Measurements from ENCODE around the genes COL27A1, WHRN and TNC.

- PRO-cap, 6 experiments, result no peak in any of the 6 experiments
- RAMPAGE, long total RNA, 2 experiments, result no peak in any of the 2 experiments
- RRBS, result no CpG with 5 or more reads among the region's 12 CpGs
Measured at GRCh38 chr9:113595435-113596054, 132.0 kb downstream of the RGS3 start.

GRCh38 chr9:113621248-113621978, 157.9 kb downstream of the RGS3 start:
- PRO-cap, 6 experiments, result peak in 3 of 6 experiments; most common minus-strand start chr9:113621569 (in 2)
- RAMPAGE, long total RNA, 2 experiments, result no peak in any of the 2 experiments
- RRBS, result no CpG with 5 or more reads among the region's 16 CpGs

GRCh38 chr9:113718369-113718568, 157.8 kb upstream of the ZNF618 start:
- PRO-cap, 6 experiments, result peak in 2 of 6 experiments; most common minus-strand start chr9:113718426 (in 2)
- RAMPAGE, long total RNA, 2 experiments, result no peak in any of the 2 experiments
- RRBS, result no CpG with 5 or more reads among the region's 2 CpGs

- PRO-cap, 6 experiments, result peak in 3 of 6 experiments; most common plus-strand start chr9:114004651 (in 2); most common minus-strand start chr9:114004539 (in 3)
- RAMPAGE, long total RNA, 2 experiments, result no peak in any of the 2 experiments
- RRBS, result no CpG with 5 or more reads among the region's 17 CpGs
Measured at GRCh38 chr9:114004105-114004740, 73.9 kb downstream of the AMBP start.

DNA sequence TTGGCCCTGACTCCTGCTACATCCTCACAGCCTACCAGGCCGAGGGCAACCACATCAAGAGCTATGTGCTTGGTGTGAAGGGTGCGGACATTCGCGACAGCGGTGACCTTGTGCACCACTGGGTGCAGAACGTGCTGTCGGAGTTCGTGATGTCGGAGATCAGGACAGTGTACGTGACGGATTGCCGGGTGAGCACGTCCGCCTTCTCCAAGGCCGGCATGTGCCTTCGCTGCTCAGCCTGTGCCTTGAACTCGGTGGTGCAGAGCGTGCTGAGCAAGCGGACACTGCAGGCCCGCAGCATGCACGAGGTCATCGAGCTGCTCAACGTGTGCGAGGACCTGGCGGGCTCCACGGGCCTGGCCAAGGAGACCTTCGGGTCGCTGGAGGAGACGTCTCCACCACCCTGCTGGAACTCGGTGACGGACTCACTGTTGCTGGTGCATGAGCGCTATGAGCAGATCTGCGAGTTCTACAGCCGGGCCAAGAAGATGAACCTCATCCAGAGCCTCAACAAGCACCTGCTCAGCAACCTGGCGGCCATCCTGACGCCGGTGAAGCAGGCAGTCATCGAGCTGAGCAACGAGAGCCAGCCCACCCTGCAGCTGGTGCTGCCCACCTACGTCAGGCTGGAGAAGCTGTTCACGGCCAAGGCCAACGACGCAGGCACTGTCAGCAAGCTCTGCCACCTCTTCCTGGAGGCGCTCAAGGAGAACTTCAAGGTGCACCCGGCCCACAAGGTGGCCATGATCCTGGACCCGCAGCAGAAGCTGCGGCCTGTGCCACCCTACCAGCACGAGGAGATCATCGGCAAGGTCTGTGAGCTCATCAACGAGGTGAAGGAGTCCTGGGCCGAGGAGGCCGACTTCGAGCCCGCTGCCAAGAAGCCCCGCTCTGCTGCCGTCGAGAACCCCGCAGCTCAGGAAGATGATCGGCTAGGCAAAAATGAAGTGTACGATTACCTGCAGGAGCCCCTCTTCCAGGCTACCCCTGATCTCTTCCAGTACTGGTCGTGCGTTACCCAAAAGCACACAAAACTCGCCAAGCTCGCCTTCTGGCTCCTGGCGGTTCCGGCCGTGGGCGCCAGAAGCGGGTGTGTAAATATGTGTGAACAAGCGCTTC, 28.8 kb downstream of the AMBP start:
- PRO-cap, 6 experiments, result no peak in any of the 6 experiments
- RAMPAGE, long total RNA, 2 experiments, result no peak in any of the 2 experiments
- RRBS, result 96% methylated on average over 4 of the region's 70 CpGs

GRCh38 chr9:114092540-114092858, 6.6 kb downstream of the KIF12 start:
- PRO-cap, 6 experiments, result no peak in any of the 6 experiments
- RAMPAGE, long total RNA, 2 experiments, result no peak in any of the 2 experiments
- RRBS, result no CpG with 5 or more reads among the region's 3 CpGs

GRCh38 chr9:114155277-114155854, at the start of gene COL27A1:
Gene COL27A1 (plus strand): TSS chr9:114155537.
- PRO-cap, 6 experiments, result peak in 4 of 6 experiments; most common plus-strand start chr9:114155447 (in 3)
- RAMPAGE, long total RNA, 2 experiments, result no peak in any of the 2 experiments
- RRBS, result 3% methylated on average over 19 of the region's 46 CpGs

GRCh38 chr9:114156321-114157414, 1.3 kb downstream of the COL27A1 start:
- PRO-cap, 6 experiments, result peak in 2 of 6 experiments; most common plus-strand start chr9:114156979 (in 1); most common minus-strand start chr9:114156810 (in 2)
- RAMPAGE, long total RNA, 2 experiments, result no peak in any of the 2 experiments
- RRBS, result 3% methylated on average over 8 of the region's 48 CpGs

DNA sequence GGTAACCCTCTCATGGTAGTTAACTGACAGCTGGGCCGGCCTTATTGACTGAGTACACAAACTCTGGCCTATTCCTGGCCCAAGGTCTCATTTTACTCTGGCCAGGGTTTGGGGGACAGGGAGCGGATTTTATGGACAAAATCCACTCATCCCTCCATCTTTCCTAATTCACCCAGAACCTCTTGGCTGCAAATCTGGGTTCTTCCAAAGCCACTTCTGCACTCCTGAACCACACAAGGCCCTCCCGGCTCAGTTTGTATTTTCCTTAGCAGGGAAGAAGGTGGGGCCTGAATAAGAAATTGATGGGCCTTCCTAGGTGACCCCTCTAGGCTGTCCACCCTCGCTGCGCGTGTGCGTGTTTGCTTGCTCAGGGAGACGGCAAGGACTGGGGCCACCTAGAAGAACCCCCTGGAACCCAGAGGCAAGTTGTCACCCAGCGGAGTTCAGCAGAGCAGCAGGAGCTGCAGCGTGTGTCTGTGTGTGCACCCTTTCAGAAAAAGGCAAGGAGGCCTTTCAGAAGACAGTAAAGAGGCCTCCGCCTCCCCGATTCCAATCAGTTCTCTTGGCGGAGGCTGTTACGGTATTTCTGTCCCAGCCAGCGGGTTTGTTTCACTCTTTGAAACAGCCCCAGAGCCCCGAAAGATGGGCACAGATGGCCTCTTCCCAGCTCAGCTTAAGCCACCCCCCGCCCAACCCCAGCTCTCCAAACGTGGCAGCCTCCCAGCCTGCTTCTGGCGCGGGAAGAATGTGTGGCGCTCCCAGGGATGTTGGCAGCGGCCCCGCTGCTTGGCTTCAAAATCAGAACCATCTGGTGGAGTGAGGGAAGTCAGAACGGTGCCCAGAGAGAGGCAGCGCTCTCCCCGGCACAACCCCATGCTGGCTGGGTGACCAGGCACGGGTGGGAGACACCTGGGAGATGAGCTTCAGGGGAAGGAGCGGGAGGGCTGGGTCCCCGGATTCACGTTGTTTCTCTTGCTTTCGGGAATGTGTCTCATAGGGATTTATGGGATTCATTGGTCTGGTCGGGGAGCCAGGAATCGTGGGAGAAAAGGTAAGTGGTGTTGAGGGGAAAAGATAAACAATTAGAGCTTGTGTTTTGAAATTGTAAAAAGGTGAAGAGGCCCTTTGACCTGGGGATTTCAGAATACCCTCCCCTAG, 72.9 kb upstream of the ORM1 start:
- PRO-cap, 6 experiments, result peak in 3 of 6 experiments; most common plus-strand start position 824 of the sequence (in 3); most common minus-strand start position 697 of the sequence (in 1)
- RAMPAGE, long total RNA, 2 experiments, result no peak in any of the 2 experiments
- RRBS, result 28% methylated on average over 4 of the region's 33 CpGs

DNA sequence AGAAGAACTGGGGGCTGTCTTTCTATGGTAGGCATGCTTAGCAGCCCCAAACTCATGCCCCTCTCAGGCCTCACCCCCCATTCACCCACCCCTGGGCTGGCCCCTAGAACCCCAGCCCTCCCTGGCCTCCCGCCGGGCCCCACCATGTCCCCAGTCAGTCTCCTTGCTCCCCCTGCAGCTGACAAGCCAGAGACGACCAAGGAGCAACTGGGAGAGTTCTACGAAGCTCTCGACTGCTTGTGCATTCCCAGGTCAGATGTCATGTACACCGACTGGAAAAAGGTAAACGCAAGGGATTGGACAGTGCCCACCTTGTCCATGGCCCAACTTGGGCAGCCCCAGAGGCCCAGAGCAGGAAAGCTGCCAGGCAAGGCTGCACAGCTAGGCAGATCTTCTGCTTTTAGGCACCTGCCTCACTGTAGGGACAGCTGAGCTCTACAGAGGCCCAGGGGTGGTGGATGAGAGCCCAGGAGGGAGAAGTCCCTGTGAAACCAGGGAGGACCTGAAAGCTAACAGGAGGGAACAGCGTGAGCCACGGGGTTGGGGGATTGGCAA, 2.1 kb downstream of the ORM2 start:
- PRO-cap, 6 experiments, result no peak in any of the 6 experiments
- RAMPAGE, long total RNA, 2 experiments, result no peak in any of the 2 experiments
- RRBS, result no CpG with 5 or more reads among the region's 9 CpGs

- PRO-cap, 6 experiments, result no peak in any of the 6 experiments
- RAMPAGE, long total RNA, 2 experiments, result no peak in any of the 2 experiments
- RRBS, result no CpG with 5 or more reads among the region's 13 CpGs
Measured at GRCh38 chr9:114344269-114344653, 14.6 kb downstream of the ORM2 start.

DNA sequence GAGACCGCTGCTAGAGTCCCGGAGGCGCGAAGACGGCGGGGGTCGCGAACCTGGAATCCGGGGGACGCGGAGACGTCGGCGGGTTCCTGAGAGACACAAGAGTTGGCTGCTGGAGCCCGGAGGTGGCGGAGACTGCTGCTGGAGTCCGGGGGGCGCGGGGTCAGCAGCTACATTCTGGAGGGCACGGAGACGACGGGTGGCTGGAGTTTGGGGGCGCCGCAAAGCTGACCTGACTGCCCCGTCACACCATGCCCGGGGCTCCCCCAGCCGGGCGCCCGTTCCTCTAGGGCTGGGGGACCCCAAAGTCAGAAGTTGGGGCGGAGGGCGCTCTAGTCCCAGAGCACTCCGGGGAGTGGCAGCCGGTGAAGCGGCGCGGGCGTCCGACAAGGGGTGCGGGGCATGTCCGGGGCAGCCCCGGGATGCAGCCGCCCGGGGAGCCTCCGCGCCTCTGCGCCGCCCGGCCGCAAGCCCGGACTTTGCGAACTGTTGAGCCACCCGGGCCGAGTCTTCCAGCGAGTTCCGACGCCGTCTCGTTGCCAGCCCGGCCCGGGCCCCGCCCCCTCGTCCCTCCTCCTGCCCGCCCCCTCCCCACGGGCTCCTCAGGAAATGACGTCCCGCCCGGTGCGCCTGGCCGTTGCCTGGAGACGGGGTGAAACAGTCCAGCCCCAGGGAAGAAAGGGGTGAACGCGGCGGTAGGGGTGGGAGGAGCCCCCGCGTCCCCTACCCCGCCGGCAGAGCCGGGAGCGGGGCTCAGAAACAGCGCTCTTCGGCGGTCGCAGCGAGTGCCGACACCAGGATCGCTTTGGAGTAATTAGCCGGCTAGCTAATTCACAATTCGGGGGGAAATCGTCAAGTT, at the start of gene WHRN:
TSS of gene WHRN (minus strand) at position 508 of the 856 bp plus-strand sequence.
- PRO-cap, 6 experiments, result peak in 6 of 6 experiments; most common plus-strand start position 657 of the sequence (in 4); most common minus-strand start position 485 of the sequence (in 6)
- RAMPAGE, long total RNA, 2 experiments, result no peak in any of the 2 experiments
- RRBS, result 2% methylated on average over 65 of the region's 89 CpGs

DNA sequence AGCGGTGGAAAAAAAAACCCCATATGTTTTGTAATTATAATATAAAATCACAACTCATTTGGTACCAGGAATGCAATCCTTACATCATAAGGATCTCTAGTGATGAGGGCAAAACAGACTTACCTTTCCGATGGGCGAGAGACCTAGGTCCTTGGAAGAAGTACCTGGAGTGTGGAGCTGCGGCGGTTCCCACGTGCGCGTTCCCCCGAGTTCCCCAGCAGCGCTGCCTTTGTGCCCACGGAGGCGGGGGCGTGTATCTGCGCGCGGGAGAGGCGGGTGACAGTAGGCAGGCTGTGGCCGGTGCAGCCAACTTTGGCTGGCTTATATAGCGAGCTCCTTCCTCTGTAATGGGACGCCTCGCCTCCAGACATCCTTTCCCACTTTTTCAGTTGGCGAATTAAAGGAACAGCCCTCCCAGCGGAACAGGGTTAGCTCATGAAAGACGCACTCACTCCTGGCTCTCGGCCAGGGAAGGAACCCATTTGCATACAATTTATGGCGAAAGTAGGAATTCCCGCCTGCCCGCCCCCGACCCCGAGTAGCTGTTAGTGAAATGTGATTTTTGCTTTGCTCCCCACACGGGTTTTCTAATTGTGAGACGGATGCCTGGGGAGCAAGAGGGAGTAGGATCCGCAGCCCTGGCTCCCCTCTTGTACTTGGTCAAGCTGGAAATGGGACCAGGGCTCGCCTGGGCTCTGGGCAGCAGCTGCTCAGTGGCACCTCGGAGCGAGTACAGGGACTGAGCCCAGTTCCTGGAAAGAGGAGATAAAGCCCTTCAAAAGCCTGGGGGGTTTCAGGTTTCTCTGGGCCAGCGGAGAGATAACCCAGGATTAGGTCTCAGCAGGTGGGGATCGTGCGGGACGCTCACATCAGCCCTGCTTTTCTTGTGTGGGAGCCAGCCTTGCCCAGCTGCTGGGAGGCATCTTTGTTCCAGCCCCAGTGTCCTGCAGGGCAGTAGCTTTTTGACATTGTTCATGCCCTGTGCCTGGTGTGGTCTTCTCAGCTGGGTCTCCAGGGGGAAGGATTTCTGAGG, at the start of gene TNC:
TSS of gene TNC (minus strand) at position 299 of the 1,033 bp plus-strand sequence.
- PRO-cap, 6 experiments, result peak in 3 of 6 experiments; most common minus-strand start position 295 of the sequence (in 2)
- RAMPAGE, long total RNA, 2 experiments, result start-site peak on the minus strand in 1 of 2 experiments, centred at positions 217 to 297 of the sequence, 7 to 35 reads per replicate
- RRBS, result no CpG with 5 or more reads among the region's 40 CpGs

DNA sequence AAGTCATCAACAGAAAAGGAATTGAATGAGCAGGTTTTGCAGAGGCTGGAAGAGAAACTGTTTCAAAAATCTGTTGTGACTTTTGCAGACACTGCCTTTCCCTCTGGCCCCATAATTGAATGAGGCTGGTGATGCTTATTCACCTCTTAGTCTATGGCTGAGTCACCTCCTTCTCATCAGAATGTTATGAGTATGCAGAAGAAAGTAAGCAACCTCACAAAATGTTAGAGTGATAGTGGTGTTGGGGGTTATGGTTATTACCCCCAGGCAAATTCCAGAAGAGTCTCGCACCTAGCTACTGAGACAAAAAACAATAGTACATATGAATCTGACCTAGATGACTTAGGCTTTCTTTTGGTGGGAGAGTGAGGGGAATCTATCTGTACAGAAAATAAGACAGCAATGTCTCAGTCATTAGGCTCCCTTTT, 497.9 kb upstream of the TNC start:
- PRO-cap, 6 experiments, result no peak in any of the 6 experiments
- RAMPAGE, long total RNA, 2 experiments, result no peak in any of the 2 experiments
- RRBS, result no CpG with 5 or more reads among the region's 1 CpG

DNA sequence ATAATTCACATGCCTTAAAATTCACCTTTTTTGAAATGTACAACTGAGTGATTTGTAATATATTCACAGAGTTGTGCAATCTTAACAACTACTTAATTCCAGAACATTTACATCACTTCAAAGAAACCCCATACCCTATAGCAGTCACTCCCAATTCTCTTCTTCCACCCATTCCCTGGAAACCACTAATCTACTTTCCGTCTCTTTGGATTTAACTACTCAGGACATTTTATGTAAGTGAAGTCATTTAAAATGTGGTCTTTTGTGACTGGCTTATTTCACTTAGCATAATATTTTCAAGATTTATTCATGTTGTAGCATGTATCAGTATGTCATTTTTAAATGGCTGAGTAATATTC, 214.2 kb upstream of the PAPPA start:
- PRO-cap, 6 experiments, result no peak in any of the 6 experiments
- RAMPAGE, long total RNA, 2 experiments, result no peak in any of the 2 experiments
- RRBS, result no CpG with 5 or more reads among the region's 1 CpG

DNA sequence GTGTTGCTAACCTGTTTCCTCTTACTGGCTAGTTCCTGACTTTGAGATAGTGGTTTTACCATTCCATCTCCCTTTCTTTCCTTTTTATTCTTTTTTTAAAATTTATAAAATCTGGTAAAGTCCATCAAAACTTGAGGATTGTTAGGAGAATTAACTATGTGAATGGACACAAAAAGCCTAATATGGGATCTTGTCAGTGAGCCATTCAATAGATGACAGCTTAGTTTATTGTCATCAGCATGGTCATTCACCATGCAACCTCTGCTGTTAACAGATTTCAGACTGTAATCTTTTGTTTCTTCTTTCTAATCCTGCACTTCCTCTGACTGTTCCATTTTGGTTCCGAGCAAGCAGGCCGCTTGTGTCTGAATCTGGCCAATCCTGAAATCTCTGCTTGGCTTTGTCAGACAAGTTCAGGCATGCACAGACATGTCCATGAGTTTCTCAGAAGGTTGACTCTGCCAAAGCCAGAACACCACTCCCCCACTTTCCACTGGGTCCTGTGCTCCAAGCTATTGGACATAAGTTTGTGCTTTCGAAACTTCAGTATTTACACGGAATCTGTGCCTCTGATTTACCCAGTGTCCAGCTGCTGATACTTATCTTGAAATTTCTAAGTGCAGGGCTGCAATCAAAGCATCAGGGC, 209.6 kb upstream of the PAPPA start:
- PRO-cap, 6 experiments, result peak in 3 of 6 experiments; most common plus-strand start position 335 of the sequence (in 1); most common minus-strand start position 373 of the sequence (in 3)
- RAMPAGE, long total RNA, 2 experiments, result no peak in any of the 2 experiments
- RRBS, result no CpG with 5 or more reads among the region's 4 CpGs

DNA sequence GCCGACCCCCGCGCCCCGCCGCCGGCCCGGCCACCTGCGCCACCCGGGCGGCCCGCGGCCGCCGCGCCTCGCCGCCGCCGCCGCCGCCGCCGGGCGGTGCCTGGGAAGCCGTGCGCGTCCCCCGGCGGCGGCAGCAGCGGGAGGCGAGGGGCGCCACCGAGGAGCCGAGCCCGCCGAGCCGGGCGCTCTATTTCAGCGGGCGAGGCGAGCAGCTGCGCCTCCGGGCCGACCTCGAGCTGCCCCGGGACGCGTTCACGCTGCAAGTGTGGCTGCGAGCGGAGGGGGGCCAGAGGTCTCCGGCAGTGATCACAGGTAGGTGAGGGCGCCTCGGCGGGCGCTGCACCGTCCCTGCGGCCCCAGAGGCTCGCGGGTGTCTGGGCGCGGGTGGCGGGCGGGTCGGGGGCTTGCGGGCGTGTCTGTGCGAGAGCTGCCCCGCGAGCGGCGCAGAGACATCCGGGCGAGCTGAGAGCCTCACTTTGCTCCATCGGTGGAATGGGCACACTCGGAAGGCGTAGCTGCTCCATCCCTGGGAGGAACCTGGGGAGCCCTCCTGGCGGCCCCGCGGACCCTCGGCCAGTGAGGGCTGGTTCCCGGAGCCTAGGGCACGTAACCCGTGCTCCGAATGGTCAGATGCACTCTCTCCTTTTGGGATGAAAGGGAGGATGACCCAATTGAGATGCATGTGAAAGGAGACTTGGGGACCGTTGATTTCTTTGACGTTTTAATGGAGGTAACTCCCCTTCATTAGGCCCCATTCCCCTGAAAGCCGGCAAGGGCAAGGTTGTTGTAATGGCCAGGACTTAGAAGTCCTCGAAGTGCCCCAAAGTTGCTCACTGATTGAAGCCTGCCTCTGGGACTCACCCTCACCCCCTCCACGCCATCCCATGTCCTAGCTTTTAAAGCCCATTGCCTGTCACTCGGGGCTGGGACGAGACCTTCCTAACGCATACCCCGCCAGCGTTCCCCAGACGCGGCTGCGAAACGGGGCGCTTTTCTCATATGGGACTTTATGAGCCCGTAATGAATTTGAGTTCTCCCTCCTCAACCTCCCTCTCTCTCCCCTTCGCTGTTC, 1.0 kb downstream of the PAPPA start:
- PRO-cap, 6 experiments, result peak in 4 of 6 experiments; most common plus-strand start position 156 of the sequence (in 1); most common minus-strand start position 70 of the sequence (in 3)
- RAMPAGE, long total RNA, 2 experiments, result start-site peak on the plus strand in 1 of 2 experiments, centred at position 160 of the sequence, 19 reads per replicate
- RRBS, result 2% methylated on average over 39 of the region's 103 CpGs

DNA sequence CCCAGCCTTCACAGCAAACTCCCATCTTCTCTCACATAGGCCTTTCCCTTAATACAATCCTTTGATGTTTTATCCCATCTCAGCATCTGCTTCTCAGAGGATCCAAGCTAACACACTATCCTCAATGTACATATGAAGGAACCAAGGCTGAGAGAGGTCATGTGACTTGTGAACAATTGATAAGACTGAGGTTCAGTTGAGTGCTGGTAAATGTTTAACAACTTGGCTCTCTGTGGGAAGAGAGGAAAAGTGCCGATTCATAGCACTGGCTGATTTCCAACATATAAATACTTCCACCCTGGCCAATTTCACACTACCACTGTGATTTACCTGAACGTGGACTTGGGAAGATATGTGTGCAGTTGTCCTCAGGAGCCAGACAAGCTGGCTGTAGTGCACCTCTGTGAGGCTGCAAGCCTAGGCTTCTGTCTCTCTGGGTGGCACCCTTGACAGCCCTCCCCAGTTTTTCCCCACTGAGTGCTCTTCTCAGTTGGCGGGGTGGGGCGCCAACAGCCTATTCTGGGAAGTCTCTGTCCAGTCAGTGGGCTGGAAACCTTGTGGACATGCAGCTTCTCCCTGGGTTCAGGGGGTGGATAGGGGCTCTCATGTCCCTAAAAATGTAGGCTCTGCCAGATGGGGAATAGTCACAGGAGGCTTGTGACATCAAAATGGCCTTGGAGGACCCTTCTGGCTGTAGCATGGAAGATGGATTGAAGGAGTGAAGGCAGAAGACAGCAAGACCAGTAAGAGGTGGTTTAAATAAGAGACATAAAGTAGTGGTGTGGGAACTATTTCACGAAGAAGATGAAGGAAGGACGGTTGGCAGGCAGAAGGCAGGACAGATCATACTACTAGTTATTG, 120.0 kb upstream of the TRIM32 start:
- PRO-cap, 6 experiments, result no peak in any of the 6 experiments
- RAMPAGE, long total RNA, 2 experiments, result no peak in any of the 2 experiments
- RRBS, result no CpG with 5 or more reads among the region's 6 CpGs

- PRO-cap, 6 experiments, result no peak in any of the 6 experiments
- RAMPAGE, long total RNA, 2 experiments, result no peak in any of the 2 experiments
- RRBS, result no CpG with 5 or more reads among the region's 19 CpGs
Measured at GRCh38 chr9:116697805-116698325, 10.8 kb downstream of the TRIM32 start.

GRCh38 chr9:116756916-116757318, 69.8 kb downstream of the TRIM32 start:
- PRO-cap, 6 experiments, result peak in 1 of 6 experiments; most common minus-strand start chr9:116757085 (in 1)
- RAMPAGE, long total RNA, 2 experiments, result no peak in any of the 2 experiments
- RRBS, result no CpG with 5 or more reads among the region's 5 CpGs

Measured in heart left ventricle (tissue), 7 donors.